ENCODE measurements around a stretch of chr1.

DNA sequence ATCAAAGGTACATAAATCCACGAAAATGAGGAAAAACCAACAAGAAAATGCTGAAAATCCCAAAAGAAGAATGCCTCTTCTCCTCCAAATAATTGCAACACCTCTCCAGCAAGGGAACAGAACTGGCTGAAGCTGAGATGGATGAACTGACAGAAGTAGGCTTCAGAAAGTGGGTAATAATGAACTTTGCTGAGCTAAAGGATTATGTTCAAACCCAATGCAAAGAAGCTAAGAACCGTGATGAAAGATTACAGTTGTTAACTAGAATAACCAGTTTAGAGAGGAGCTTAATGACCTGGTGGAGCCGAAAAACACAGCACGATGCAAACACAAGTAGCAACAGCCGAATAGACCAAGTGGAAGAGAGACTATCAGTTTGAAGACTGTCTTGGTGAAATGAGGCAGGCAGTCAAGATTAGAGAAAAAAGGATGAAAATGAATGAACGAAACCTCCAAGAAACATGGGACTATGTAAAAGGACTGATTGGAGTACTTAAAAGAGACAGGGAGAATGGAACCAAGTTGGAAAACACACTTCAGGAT is 47.1 kb upstream of the C1orf115 start:
- PRO-cap = no peak

DNA sequence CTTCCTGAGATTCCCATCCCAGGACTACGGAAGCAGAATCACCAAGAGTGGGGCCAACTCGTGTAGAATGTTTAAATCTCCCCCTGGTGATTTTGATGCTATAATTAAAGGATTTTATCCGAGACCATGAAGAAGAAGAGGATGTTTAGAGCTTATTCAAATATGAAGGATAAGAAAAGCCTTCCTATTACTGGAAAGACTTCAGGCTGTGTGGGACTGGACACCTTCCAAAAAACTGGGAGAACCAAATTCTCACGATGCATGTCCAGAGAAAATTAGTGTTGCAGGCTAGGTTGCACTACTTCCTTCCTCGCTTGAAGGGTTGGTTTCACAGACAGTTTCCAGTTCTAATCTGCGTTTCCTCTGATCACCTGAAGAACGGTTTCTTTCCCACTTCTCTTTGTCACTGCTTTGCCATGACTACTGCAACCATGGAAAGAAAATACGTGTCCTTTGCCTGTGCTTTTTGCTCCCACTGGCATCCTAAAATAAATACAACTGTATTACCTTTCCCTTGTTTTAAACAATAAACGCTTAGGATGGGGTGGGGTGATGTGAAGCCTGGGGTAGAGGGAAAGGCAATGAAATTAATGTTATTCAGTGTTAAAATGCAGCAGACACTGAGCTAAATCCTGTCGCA is 2.0 kb downstream of the MTARC2 start:
- PRO-cap = no peak

DNA sequence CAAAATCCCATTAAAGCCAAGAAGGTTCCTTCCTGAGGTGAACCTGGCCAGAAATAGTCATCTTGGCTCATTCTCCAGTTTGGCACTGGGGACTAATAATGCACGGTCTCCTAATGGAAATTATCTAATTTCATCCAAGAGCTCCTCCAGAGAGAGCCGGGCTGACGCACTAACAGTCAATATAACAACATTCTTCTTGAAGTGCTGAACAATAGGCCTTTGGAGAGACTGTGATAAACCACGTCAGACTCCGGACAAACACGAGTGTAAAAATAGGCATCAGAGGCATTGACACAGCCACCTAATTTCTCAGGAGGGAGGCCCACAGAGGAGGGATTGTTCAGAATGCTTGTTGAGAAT is 35.5 kb upstream of the HLX start:
- PRO-cap = no peak

GRCh38 chr1:220876381-220877160 is 2.7 kb upstream of the HLX start:
- PRO-cap = no peak

- PRO-cap = no peak
These were observed 192.9 kb downstream of the DUSP10 start for GRCh38 chr1:221548945-221549517.

GRCh38 chr1:221552731-221553304 is 189.1 kb downstream of the DUSP10 start:
- PRO-cap = no peak

DNA sequence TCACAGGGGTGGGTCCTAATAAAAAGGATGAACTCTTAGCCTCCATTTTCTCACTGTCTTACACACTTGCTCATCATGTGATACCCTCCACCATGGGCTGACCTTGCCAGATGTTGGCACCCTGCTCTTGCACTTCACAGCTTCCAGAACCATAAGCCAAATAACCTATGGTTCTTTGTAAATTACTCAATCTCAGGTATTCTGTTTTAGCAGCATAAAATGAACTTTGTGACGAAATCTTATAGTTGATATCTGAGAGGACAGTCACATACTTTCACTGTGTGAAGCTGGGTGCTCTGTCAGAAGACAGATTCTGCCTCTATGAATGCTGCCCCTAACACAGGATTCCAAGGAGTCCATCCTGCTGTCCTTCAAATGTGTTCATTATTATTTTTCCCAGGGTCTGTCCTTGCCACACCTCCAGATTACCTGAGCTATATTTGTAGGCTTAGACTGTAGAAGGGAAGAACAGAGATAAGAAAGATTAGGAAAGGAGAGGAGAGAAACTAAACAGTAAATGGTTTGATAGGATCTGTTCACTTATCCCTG is 13.8 kb downstream of the DUSP10 start:
- PRO-cap = no peak

DNA sequence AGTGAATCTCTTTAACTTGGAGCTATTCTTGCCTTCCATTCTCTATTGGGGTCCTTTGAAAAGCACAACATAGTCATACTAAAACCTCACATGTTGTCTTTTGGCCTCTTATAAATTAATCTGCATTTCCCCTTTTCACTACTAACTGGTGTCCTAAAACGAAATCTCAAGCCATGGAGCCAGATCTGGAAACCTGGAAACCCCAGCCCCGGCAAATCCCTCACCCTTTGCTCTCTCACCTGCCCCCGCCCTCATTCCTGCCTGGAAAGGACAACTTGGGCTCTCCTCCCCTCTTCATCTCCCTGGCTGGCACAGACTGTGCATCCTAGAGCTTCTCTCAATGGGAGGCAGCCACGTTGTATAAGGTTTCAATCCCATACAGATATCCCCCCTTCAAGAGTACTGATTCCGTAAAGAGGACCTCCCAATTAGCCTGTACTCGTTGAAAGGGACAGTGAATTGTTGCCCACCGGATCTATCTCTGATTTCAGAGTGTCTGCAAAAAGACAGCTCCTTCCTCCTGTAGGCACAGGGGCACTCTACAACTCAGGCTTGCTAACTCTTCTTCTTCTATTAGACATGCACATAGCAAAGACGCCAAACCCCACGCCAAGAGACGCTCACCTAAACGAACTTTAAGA is 1.4 kb downstream of the DUSP10 start:
- PRO-cap = no peak

DNA sequence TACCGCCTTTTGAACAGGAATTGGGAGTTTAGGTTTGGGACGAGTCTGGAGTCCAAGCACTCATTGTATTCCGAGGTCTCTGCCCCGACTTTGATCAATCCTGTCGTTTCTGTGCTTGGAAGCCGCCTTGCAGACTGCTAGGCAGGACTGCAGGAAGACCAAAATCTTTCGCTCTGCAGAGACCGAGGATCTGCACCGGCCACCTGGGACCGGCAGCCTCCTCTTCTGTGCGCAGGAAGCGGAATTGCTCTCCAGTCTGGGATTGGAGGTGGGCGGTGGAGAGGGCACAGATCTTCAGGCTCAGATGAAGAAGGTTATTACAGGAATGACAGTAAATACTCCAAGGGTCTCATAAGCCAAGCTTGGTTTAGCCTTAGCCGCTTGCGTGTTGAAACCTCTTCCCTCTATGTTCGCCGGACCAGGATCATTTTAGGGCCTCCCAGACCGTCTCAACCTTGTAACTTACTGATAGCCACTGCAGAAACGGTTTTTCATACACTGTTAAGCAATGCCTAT is 995 bp downstream of the MIA3 start:
- PRO-cap = no peak

DNA sequence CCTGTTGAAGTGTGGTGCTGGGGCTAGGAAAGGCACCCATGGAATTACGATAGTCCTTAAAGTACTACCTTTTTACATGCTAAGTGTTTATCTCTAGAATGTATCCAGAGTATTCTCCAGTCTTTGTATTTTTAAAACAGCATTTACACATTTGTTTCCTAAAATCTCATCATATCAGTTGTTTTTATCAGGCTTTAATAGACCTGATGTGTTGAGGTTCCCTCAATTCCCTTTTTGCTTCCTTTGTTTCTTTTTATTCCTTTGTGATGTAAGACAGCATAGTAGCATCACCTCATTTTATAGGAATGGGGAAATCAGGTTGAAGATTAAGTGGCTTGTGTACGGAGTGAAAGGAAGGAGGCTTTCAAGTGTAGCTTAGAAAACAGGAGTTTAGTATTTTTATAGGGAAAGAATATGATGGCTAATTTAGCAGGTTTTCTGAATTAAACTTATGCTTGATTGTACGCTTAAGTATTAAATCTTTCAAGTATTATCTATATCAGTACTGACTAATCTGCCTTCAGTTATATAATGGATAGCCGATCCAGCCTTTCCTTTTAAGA is 29.2 kb downstream of the DISP1 start:
- PRO-cap = no peak

DNA sequence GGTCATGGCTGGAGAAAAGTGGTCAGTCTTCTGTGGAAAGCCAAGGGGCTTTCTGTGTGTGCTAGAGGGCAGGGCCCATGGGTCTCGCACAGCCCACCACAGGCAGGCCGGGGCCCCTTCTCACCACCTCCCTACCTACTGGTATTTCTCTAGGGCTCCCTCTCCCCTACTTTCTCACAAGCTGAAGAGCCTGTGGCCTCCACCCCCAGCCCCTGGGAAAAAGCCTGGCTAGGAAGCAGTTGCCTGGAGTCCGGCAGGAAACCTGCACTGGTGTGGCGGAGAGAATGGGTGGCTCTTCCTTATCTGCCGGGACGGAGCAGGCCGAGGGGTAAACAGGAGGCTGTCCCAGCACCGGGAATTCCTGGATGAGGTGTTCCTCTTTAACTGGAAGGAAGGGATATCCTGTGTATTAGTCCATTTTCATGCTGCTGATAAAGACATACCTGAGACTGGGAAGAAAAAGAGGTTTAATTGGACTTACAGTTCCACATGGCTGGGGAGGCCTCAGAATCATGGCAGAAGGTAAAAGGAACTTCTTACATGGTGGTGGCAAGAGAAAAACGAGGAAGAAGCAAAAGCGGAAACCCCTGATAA is 125.7 kb downstream of the TLR5 start:
- PRO-cap = no peak

- PRO-cap = no peak
These were observed 113.3 kb downstream of the TLR5 start for GRCh38 chr1:223029533-223030309.

- PRO-cap = unidirectional peak, plus-strand start at chr1:223081243; bidirectional peak, plus-strand start at chr1:223081300, minus-strand start at chr1:223081336; unidirectional peak, minus-strand start at chr1:223081510
These were observed 61.8 kb downstream of the TLR5 start for GRCh38 chr1:223081004-223081913.

DNA sequence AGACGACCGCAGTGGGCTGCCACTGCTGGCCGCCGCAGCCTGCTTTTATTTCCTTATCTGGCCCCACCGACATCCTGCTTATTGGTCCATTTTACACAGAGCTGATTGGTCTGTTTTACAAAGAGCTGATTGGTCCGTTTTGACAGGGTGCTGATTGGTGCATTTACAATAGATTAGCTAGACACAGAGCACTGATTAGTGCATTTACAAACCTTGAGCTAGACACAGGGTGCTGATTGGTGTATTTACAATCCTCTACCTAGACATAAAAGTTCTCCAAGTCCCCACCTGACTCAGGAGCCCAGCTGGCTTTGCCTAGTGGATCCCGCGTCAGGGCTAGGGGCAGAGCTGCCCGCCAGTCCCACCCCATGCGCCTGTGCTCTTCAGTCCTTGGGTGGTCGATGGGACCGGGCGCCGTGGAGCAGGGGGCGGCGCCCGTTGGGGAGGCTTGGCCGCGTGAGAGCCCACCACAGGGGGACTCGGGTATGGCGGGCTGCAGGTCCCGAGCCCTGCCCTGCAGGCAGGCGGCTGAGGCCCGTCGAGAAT is 26.4 kb downstream of the TLR5 start:
- PRO-cap = no peak

DNA sequence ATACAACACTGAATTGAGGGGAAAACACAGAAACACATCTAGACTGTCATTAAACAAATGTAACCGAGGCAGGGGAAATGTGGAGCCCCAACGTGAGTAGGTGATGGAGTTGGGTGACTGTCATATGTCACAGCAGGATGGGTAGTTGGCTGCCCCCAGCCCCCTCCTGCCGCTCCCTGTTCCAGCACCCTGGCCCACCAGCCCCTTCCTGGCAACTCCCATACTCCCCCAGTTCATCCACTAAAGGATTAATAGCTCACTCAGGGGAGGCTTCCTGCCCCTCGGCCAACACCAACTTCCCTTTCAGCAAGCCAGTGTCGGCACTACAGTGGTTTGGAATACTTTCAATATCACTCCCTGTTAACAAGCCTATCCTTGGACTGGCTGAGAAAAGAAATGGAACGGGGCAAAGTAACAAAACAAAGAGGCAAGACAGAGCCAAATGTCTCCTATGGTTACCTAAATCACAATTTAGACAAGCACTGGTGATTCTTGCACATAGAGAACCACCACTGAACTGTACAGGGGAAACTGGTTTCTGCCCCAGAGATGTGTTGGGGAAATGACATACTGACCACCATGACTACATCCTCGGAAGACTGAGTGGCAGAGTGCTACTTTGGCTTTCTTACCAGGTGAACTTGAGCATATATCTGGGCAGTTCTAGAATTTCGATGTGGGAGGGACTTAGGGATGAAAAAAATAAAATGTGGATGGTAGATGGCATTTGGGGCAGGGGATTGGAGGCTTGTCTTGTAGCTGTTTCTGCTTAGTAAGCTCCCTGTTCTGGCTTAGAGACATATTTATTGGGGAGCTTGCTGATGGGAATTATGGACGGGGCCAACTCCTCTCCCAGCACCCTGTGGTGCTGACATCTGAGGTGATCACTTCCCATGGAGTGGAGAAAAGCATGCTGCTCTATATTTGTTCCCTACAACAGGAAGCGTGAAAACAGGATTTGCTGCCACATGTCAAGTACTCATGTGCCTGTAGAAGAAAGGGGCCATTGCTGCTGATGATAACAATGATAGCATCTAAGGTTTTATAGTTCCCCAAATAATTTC is 7.2 kb upstream of the CAPN2 start:
- PRO-cap = no peak

GRCh38 chr1:223714661-223715934 is 2.8 kb downstream of the CAPN2 start:
- PRO-cap = no peak

GRCh38 chr1:223731168-223732013 is 19.1 kb downstream of the CAPN2 start:
- PRO-cap = no peak

DNA sequence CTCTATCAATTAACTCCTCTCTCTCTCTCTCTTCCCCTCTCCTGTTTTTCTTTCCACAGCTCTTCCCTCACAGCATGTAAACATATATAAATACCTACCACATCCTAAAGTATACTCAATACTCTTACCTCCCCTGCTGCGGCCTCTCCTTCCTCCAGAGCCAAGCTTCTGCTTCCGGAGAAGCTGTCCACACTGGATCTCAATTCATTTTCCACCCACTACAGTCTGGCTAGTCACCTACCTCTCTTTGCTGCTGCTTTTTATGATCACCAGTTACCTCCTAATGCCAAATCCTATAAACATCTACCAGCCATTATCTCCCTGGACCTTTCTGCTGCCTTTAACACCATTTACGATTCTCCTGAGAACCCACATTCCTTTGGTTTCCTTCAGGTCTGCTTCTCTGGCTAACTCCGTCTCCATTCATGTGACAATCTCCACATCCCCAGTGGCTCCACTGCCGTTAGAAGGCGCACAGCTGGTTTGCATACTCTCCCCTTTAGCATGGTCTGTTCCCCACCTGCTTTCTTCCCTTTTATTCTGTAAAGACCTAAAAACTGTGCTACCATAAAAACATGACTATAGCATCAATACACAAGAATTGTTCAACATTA is 64.9 kb downstream of the CAPN2 start:
- PRO-cap = no peak

DNA sequence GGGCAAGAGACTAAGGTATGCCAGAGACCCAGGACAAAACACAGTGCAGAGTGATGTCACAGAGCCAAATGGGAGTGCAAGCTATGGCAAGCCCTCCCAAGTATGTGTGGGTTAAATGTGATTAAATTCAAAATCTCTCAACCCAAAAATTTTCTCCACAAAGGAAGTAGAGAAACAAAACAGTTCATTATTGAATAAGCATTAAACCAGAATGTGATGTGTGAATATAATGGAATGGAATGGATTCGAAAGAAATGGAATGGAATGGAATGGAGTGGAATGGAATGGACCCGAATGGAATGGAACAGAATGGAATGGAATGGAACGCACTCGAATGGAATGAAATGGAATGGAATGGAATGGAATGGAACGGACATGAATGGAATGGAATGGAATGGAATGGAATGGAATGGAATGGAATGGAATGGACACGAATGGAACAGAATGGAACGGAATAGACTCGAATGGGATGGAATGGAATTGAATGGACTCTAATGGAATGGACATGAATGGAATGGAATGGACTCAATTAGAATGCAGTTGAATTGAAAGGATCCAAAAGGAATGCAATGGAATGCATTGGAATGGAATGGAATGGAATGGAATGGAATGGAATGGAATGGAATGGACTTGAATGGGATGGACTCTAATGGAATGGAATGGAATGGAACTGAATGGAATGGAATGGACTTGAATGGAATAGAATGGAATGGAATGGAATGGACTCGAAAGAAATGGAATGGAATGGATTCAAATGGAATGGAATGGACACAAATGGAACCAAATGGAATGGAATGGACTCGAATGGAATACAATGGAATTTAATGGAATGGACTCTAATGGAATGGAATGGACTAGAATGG is 102.2 kb upstream of the FBXO28 start:
- PRO-cap = unidirectional peak, plus-strand start at position 596 of the sequence

- PRO-cap = no peak
These were observed 98.8 kb upstream of the FBXO28 start for GRCh38 chr1:224014960-224015625.